Frontal cortex (tissue), 2 donors: ENCODE data around the genes PANK1 and ANKRD1.

- RAMPAGE, long total RNA = no peak
Observed at GRCh38 chr10:88880956-88881260, 863 bp downstream of the STAMBPL1 start.

DNA sequence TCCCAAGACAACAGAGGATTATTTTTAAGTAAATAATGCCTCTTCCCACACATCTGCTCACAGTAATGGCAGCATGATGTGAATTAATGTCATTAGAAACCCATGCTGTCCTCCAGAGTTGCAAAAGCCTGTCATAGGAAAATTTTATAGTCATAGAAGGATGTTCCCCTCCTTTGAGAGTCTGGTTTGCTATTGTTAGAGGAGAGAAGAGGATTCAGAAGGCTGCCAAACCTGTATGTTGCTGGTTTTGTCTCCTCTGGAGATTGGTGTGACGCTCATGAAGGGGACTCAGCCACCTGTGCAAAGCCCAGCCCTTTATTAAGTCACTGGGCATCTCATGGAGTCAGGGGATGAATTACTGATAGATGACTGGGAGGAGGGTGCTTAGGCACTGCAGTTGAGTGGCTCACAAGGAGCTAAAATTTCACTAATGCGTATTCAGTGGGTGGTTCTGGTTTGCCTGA lies 20.2 kb downstream of the ACTA2 start:
- RAMPAGE, long total RNA = no peak

GRCh38 chr10:88934704-88935790 lies 17.5 kb downstream of the ACTA2 start:
- RAMPAGE, long total RNA = no peak

- RAMPAGE, long total RNA = no peak
Observed at GRCh38 chr10:89087345-89087780, 96.8 kb downstream of the FAS start.

GRCh38 chr10:89116240-89116600 lies 90.9 kb downstream of the CH25H start:
- RAMPAGE, long total RNA = no peak

GRCh38 chr10:89248887-89249629 lies 2.5 kb downstream of the LIPA start:
- RAMPAGE, long total RNA = no peak

GRCh38 chr10:89403853-89404556 lies 10.4 kb upstream of the IFIT5 start:
- RAMPAGE, long total RNA = no peak

DNA sequence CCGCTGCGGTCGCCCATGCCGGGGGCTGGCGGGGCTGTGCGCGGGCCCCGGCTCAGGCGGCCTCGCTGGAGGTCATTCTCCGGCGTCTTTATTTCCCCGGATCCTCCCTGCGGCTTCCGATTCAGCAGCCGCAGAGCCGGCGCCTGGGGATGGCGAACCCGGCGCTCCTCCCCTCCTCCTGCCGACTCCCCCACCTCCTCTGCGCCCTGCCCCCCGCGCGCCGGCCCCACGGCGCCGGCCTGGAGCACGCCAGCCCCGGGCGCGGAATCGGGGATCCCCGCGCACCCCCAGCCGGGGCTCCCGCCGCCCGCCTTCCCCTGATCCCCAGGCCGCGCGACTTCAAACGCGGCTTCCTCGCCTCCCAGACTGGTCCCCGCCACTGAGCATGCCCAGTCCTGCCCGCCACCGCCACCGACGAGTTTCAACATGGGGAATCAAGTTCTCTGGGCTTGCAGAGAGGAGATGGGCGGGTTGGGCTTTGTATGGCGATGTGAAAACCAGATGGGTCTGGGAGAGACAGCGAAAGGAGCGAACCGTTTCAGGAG lies at the start of gene PANK1:
PANK1 (minus strand) TSS at position 368 of the 545 bp plus-strand sequence.
- RAMPAGE, long total RNA = no peak

GRCh38 chr10:89699403-89699790 lies 2.0 kb upstream of the KIF20B start:
- RAMPAGE, long total RNA = no peak

GRCh38 chr10:89836668-89837323 lies 135.4 kb downstream of the KIF20B start:
- RAMPAGE, long total RNA = no peak

- RAMPAGE, long total RNA = no peak
Observed at GRCh38 chr10:90301762-90302527, 555.9 kb downstream of the HTR7 start.

GRCh38 chr10:90871249-90871569 lies 565 bp upstream of the RPP30 start:
- RAMPAGE, long total RNA = no peak

DNA sequence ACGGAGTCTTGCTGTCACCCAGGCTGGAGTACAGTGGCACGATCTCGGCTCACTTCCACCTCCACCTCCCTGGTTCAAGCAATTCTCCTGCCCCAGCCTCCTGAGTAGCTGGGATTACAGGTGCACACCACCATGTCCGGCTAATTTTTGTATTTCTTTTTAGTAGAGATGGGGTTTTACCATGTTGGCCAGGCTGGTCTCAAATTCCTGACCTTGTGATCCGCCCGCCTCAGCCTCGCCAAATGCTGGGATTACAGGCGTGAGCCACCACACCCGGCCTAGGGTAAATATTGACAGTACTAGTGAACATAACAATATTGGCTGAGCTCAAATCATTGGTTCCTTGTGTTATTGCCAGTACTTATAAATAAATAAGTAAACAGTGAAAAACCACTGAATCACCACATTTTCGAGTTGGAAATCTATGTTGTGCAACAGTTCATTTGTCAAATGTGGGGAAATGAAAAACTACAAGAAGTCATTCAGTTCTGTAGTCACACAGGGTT lies 15.7 kb downstream of the RPP30 start:
- RAMPAGE, long total RNA = no peak

GRCh38 chr10:90916671-90917444 lies 4.0 kb downstream of the ANKRD1 start:
- RAMPAGE, long total RNA = no peak

GRCh38 chr10:90920850-90921505 lies at the start of gene ANKRD1:
TSS of gene ANKRD1 (minus strand) at chr10:90921087.
- RAMPAGE, long total RNA = no peak

DNA sequence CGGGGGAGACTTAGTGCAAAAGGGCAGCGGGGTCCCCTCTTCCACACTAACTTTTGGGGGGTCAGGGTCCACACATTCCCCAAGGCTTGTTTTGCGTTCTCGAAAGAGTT lies 56.3 kb upstream of the PCGF5 start:
- RAMPAGE, long total RNA = no peak

GRCh38 chr10:91408995-91409895 lies 899 bp upstream of the HECTD2 start:
- RAMPAGE, long total RNA = no peak

DNA sequence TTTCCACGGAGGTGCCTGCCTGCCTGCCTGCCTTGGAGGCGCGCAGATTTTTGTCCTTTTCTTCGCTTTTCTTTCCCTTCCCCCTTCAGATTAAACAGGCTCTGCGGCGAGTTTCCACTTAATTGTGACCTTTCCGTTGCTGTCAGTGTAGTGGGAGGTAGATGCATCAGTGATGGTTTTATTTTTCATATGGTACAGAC lies 691 bp downstream of the HECTD2 start:
- RAMPAGE, long total RNA = no peak

- RAMPAGE, long total RNA = no peak
Observed at GRCh38 chr10:91526723-91527035, 106.2 kb downstream of the PPP1R3C start.

DNA sequence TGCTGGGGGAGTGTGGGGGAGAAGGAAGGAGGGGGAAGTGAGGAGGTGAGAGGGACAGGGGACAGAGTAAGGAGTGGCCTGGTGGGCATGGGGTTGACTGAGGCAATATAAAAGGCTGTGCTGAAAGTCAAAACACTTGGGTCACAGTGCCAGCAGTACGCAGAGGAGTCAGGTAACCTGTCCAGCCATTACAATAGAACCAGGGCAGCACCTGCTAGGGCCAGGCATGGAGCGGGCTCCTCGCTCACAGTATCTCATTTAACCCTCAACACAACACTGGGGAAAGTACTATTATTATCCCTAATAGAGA lies 43.2 kb downstream of the PPP1R3C start:
- RAMPAGE, long total RNA = no peak